Lower leg skin (tissue), 2 donors: ENCODE measurements around the genes KLHDC9, HSPA6 and SH2D1B.

GRCh38 chr1:161098086-161098858, at the start of gene KLHDC9:
KLHDC9 (plus strand) TSS chr1:161098361.
- PRO-cap: no peak
- RAMPAGE, long total RNA, 2 experiments: no peak in any of the 2 experiments

DNA sequence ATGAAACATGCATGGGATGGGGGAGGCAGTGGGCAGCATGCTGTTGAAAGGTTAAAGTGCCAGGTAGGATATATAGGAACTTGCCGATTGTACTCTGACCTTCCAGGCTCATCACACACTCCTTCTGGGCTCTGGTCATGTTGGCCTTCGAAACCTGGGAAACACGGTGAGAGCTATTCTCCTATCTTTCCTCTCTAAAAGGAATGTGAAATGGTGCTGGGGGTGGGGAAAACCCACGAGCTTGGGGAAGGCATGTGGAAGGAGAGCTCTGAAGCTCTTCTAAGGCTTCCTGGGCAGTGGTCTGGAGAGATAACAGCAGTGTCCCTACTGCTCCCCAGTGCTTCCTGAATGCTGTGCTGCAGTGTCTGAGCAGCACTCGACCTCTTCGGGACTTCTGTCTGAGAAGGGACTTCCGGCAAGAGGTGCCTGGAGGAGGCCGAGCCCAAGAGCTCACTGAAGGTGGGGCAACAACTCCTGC, 2.7 kb downstream of the USP21 start:
- PRO-cap: no peak
- RAMPAGE, long total RNA, 2 experiments: no peak in any of the 2 experiments

DNA sequence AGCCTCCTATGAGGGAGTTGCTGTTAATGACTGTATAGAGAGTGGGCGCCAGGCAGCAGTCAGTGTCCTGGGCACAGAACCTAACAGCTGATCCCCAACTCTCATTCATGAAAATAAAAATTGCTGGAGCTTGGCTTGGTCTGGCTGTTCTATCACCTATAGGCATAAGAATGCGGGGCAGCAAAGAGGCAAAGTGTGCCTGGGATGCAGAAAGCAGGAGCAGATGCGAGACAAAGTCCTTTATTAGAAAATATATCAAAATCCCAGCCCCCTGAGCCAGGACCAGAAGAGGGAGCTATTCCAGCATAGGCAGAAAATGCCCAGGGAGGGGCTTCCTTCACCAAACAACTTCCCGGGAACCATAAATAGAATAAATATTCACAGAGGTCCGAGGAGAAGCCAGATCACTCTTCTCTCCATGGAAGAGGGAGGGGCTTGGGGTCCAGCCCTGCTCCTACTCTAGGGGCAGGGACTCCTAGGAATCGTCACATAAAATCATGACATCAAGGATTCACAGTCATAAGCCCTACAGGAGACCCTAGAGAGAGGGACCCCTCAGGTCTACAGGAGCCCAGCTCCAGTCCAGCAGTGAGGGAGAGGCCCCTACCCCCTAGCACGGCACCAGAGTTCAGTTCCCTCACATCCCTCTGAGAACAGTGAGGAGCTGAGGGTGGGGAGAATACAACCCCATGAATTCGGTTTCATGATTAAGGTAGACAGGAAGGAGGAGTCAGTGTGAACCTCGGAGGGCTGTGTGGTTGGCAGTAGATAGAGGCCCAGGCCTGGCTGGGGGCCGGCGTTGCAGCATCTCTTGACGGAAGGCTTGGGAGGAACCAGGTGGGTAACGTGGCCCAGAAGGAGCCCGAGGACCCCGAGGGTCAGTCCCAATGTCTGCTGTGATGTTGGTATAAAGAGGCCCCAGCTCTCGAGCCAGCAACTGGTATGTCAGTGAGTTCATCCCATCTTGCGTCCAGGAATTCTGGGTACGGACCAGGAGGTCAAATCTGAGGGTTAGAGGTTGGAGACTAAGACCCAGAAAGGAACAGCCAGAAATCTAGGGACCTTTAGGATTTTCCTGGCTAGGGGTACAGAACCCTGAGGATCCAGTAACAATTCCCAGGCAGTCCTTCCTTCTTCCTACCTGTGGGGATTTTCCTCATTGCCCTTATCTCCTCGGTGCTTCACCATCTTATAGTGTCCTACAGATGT, 5.3 kb downstream of the PPOX start:
- PRO-cap: no peak
- RAMPAGE, long total RNA, 2 experiments: no peak in any of the 2 experiments

DNA sequence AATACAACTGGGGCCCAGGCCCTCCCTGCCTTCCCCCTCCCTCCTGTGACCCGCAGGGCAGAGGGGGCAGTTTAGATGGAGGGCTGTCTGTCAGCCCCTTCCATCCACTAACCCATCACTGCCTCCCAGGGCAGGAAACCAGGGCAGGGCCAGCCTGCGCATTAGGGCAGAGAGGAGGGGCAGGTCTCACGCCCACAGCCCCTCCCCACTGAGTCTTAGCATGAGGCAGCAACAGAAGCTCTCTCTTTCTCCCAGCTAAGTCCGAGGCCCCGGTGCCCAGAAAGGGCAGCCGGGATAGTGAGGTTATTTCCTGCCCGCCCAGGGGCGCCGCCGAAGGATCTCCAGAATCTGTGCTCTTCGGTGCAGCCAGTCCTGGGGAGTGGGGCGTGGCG, 8.0 kb downstream of the ADAMTS4 start:
- PRO-cap: no peak
- RAMPAGE, long total RNA, 2 experiments: no peak in any of the 2 experiments

- PRO-cap: no peak
- RAMPAGE, long total RNA, 2 experiments: no peak in any of the 2 experiments
Measured at GRCh38 chr1:161215752-161216285, 724 bp downstream of the FCER1G start.

- PRO-cap: no peak
- RAMPAGE, long total RNA, 2 experiments: no peak in any of the 2 experiments
Measured at GRCh38 chr1:161220511-161220964, 2.9 kb downstream of the APOA2 start.

DNA sequence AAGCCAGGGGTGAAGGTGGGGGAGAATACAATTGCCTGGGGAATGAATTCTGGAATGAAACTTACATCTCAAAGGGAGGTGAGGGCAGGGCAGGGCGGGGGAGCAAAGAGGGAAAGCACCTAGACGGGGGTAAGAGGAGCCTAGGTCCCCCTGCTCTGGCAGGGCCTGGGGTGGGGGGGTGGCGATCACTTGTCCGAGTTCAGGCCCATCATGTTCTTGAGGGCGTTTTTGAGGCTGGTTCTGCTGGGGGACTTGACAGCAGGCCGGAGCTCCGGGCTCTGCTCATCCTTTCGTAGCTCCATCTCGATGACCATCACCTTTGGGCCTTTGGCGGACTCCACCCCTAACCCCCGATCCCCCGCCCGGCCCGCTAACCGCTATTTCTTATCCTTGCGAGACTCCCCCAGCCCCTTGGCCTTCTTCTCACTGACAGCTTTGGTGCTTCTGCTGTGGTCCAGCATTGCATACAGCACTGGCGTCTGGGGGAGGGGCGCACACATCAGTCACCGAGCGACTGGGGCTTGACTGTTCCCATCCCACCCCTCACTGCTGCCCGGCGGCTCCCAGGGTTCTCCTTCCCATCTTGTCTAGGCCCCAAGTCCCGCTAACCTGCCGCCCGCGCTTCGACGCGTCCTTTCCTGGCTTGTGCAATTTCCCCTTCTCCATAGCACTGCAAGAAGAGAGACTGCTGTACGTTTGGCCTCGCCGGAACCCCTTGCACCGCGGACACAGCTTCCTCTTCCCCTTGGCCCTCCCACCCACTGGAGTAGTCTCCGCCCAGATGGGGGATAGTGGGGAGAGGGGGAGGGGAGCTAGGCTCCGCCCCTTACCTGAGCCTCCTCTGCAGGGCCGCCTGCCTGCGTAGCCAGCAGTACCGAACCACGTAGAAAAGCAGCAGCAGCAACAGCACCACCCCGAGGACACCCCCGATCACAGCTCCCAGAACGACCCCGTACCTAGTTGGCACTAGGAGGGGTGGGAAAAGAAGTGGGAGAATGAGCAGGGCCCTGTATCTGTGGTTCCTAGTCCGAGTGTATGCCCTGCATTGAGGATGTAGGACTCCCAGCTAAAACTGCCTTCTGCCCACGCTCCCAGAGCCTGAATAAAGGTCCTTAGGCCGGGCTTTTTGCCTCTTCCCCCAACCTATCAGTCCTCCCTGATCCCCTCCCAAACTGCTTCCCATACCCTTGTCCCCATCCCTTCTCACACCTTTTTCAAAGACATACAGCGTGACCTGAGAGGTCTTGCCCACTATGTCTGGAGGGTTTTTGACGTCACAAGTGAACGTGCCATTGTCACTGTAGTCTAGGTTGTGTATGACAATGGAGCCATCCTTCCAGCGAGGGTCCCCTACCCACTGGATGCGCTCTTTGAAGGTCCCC, 3.8 kb downstream of the MPZ start:
- PRO-cap: unidirectional peak, minus-strand start at position 672 of the sequence
- RAMPAGE, long total RNA, 2 experiments: start-site peak on the minus strand in 1 of 2 experiments, centred at position 723 of the sequence, 6 reads per replicate

DNA sequence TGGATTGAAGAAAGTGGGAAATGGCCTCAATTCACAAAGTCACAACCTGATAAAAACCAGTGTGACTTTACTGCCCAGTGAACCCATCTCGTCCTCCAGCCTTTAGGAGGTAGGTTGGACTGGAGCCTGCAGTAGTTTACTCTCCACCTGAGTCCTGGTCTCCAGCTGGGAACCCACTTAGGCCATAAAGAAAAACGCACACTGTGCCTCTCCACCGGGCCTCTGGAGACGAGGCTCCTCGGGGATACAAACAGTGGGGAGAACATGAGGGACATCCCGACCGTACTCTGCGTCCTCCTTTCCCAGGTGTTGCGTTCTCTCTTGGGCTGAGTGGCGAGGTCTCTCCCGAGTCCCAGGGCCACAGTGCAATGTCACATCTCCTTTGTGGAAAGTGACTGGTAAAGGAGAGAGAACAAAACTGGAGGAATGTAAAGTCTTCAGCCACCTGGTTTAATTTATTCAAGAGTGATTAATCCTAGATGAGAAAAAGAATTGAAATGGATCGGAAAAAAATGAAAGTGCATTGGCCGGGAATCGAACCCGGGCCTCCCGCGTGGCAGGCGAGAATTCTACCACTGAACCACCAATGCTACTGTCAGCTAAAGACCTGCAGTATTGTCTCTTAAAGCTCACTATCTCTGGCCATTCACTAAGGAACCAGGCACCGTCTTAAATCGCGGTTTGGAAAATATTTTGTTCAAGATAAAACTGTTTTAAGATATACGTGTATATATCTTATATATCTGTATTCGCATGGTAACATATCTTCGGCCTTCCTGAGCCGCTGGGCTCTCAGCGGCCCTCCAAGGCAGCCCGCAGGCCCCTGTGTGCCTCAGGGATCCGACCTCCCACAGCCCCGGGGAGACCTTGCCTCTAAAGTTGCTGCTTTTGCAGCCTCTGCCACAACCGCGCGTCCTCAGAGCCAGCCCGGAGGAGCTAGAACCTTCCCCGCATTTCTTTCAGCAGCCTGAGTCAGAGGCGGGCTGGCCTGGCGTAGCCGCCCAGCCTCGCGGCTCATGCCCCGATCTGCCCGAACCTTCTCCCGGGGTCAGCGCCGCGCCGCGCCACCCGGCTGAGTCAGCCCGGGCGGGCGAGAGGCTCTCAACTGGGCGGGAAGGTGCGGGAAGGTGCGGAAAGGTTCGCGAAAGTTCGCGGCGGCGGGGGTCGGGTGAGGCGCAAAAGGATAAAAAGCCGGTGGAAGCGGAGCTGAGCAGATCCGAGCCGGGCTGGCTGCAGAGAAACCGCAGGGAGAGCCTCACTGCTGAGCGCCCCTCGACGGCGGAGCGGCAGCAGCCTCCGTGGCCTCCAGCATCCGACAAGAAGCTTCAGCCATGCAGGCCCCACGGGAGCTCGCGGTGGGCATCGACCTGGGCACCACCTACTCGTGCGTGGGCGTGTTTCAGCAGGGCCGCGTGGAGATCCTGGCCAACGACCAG, at the start of gene HSPA6:
Gene HSPA6 (plus strand): TSS at position 1,213 of the 1,436 bp plus-strand sequence.
- PRO-cap: unidirectional peak, plus-strand start at position 975 of the sequence; bidirectional peak, plus-strand start at position 1,213 of the sequence, minus-strand start at position 1,074 of the sequence
- RAMPAGE, long total RNA, 2 experiments: no peak in any of the 2 experiments

GRCh38 chr1:161531634-161532329, 7.4 kb downstream of the HSPA6 start:
- PRO-cap: no peak
- RAMPAGE, long total RNA, 2 experiments: no peak in any of the 2 experiments

GRCh38 chr1:161961199-161961962, 62.3 kb downstream of the OLFML2B start:
- PRO-cap: no peak
- RAMPAGE, long total RNA, 2 experiments: no peak in any of the 2 experiments

DNA sequence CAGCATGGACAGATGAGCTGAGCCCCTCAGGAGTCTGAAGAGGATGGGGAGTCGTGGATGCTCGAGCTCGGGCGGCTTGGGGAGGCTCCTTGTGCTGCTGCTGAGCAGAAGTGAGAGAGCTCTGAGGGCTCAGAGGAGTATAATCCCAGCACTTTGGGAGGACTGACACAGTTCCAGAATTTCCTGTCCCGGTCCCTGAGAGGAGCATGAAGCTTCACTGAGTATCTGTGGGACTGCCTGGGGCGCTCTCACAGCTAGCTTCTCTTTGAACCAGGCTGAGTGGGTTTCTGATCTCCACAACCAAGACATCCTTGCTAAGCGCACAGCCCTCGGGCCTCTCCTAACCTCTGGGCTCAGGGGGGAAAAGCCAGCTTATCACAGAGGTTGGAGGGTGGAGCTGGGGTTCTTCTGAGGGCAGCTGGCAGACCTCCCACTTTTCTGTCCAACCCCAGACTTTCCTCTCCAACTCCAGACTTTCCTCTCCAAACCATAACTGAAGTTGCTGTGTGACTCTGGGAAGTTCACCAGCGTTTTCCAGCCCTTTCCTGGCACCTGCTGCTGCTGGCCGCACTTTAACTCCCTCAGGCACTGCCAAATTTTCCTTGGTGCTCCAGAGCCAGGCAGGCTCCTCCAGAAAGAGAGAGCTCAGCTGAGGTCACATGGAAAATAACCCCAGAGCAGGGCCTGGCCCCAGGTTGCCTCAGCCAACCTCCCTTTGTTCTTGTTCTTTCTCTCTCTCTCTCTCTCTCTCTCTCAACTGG, 49.7 kb downstream of the OLFML2B start:
- PRO-cap: no peak
- RAMPAGE, long total RNA, 2 experiments: no peak in any of the 2 experiments

- PRO-cap: no peak
- RAMPAGE, long total RNA, 2 experiments: no peak in any of the 2 experiments
Measured at GRCh38 chr1:161999235-161999617, 24.4 kb downstream of the OLFML2B start.

- PRO-cap: no peak
- RAMPAGE, long total RNA, 2 experiments: no peak in any of the 2 experiments
Measured at GRCh38 chr1:162002895-162003780, 20.5 kb downstream of the OLFML2B start.

DNA sequence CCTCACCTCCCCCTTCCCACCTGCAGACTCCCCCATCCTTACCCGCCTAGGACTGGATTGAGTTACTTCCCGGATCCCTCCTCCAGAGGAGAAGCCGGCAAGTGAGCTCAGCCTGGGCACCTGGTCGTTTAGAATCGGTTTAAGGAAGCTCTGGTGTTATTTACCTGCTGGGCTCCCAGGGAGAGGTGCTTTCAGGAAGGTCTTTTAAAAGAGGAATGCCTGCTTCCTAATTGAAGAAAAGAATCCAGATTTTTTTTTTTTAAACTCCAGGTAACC, 946 bp downstream of the NOS1AP start:
- PRO-cap: no peak
- RAMPAGE, long total RNA, 2 experiments: no peak in any of the 2 experiments

DNA sequence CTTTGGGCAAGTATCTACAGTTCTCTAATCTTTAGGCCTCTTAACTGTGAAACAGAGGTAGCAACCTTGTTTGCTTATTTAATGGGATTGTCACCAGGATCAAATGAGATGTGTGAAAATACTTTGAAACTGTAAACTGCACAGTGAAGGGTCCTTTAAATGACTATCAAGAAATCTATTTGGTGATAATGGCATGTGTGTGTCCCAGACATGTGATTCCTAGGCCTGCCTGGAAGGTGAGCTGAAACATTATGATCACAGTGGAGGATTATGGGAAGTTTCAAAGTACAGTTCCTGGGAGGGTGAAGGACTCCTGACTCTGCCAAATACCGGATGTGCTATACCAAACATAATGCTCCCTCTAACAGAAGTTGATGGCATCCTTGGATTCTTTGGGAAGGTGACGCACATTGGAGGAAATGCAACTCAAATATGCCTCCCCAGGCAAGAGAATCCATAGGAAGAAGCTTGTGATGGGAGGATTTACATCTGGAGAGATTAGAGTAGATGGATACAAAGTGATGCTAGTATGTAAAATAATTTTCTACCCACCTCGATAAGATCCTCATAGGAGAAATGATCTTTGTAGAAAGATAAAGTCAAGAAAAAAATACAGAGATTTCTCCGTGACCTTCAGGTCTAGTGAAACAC, 62.5 kb downstream of the NOS1AP start:
- PRO-cap: no peak
- RAMPAGE, long total RNA, 2 experiments: no peak in any of the 2 experiments

DNA sequence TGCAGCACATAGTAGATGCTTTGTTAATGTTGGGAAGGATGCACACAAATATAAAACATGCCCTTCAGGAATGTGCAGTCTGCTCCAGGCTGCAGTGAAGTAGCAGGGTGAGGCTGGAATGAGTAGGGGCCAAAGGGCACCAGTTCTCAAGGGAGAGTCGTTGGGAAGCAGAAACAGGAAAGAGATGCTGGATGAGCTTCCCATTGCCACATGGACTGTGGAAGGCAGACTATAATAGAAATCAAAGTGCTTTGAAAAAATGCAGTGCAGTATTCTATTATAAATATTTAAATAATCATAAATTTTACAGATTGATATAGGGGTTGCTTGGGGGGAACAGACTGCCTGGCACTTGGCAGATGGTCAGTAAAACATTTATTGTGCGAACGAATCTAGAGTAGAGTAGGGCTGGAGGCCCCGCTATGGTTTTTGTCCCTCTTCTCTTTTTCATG, 127.0 kb downstream of the NOS1AP start:
- PRO-cap: no peak
- RAMPAGE, long total RNA, 2 experiments: no peak in any of the 2 experiments

DNA sequence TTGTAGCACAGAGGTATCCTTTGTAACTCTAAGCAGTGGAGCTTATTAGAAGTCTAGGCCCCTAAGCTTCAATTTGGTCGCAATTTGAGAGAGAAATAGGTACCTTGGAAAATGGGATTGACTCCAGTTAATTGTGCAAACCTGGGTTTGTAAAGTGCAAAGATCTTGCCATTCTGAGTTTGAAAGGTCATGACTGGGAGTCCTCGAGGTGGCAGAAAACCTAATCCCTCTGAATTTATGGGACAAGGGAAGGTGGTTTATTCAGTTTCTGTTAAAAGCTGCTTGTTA, 144.7 kb downstream of the SPATA46 start:
- PRO-cap: no peak
- RAMPAGE, long total RNA, 2 experiments: no peak in any of the 2 experiments

DNA sequence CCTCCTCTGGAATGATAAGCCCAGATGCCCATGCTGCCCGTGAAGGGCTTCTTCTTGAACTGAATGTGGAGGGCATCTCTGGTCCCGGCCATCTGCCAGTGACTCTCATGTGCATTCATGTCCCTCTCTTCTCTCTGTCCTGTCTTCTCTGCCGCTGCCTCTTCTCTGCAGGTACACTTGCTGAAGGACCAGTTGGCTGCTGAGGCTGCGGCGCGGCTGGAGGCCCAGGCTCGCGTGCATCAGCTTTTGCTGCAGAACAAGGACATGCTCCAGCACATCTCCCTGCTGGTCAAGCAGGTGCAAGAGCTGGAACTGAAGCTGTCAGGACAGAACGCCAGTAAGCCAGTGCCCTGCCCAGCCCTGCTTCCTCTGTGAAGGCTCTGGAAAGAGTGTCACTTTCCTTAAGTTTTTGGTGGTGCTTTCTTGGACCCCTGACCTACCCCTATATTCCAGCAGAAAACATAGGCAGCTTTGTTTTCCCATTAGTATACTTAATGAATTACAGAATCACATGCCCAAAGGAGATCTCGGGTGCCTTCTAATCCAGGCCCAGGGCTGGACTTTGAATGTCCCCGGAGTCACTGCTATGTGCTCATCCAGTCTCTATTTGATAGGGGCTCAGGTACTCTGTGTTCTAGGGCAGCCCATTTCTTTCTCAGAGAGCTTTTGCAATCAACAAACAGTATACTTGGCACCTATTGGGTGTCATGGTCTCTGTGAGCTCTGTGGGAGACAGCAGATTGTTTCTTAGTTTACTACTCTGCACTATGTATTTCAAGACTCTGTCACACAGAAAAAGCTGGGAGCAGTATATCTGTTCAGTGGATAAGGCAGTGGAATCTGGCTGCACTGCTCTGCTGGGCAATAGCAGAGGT, 11.2 kb downstream of the SPATA46 start:
- PRO-cap: no peak
- RAMPAGE, long total RNA, 2 experiments: no peak in any of the 2 experiments

DNA sequence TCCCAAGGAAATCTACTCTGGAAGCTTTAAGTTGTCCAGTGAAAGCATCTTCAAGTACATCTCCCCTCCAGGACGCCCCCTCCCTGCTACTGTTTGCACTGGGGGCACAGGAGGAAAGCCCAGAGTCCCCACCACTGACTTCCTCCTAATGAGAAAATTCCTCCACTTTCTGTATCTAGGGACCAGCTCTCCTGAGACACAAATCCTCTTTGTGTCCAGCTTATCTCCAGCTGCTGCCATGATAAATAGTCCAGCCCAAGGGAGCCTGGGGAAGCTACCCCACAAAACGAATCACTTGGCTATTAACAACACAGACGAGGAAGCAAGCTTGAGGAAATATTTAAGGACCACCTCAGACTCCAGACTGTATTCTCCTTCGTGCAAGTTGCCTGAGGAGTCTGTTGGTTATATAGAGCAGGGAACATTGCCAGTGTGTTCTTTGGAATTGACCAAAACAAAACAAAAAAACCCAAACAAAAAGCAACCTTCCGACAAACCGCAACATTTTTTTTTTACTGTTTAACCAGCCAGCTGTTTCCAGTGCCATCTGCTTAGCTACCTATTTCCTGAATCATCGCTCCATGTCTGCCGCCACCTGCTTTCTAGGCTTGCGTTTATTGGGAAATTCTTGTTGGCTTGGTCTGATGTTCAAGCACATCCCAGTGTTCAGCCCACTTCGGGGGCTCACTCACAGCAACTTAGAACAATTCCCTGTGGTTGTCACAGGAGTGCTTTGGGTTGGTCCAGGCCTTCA, 7.7 kb downstream of the C1orf226 start:
- PRO-cap: no peak
- RAMPAGE, long total RNA, 2 experiments: no peak in any of the 2 experiments

GRCh38 chr1:162412026-162412361, at the start of gene SH2D1B:
SH2D1B (minus strand) TSS chr1:162412136.
- PRO-cap: no peak
- RAMPAGE, long total RNA, 2 experiments: no peak in any of the 2 experiments